Hematopoietic multipotent progenitor cell (in vitro differentiated cells): ENCODE measurements around the genes LETM1, C4orf48, MFSD10 and DOK7.

DNA sequence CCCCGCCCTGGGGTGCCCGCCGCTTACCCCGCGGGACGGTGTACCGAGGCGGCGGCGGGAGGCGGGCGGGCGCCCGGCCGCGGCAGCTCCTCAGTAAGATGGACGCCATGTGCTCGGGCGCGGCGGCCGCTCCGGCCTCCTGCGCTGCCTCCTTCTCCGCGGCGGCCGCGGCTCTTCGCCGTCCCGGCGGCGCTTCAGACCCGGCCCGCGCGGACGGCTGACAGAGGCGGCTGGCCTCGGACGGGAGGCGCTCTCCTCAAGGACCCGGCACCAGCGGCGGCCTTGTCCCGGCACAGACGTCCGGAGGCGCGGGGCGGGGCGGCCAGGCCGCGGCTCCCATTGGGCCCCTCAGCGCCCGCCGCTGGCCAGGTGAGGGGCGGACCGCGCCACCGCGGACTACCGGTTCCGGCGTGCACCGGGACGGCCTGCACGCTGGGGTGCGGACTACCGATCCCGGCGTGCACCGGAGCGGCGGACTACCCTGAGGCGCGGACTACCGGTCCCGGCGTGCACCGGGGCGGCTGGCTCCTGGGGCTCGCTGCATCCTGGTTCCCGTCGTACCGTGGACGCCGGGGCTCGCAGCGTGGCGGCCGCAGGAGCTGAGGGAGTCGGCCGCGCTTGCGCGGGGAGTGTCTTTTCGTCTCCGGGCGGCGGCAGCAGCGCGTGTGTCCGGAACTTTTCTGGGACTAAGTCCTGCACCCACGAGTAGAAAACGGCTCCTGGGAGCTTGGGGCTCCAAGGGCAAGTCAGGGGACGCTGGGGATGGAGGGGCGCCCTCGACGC lies at the start of gene LETM1:
TSS of gene LETM1 (minus strand) at position 315 of the 783 bp plus-strand sequence.
- CAGE, long polyA plus RNA = no peak

GRCh38 chr4:1856625-1857392 lies 853 bp upstream of the LETM1 start:
- CAGE, long polyA plus RNA = no peak

DNA sequence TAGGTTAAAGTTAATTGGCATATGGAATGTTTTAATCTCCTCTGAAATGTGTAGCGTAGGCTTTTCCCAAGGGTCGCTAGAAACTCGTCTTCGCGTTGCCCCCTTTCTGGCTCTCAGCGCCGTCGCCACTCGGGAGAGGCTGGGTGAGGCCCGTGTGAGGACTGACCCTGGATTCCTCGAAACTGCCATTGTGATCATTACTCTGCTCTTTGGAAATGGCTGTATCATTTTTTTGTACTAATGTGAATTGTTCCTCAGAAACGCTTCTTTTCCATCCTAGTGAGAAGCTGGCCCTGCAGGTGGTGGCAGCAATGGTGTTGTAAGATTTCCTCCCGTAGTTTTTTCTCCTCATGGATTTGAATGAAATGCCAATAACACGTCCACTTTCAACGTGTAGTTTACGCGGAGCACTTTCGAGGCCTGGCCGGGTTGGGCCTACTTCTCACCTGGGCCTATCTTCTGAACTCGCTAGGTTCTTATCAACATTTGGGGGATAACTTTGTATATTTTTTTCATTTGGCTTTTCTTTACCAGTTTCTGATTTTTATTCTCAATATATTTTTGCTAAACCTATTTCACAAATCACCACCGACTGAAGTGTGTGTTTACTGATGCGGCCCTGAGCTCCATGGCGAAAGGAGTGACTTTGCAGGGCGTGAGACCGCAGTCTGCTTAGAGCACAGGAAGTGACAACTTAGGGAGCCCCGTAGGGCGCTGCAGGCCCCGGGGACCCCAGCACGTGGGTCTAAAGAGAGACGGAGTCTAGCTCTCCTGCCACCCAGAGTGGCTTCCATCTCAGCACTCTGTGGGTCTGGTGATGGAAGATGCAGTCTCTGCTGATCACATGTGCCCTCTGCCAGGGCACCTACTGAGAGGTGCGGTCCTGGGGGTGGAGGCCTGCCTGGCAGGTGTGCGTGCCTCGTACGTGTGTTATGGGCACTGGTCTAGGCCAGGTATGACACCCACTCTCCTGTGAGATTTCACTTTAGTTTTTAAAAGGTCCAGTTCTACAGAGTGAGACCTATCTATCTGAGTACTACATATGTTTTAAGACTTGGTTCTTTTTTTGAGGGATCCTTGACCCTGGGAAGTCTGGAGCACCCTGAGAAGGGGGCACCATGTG lies 29.2 kb downstream of the NELFA start:
- CAGE, long polyA plus RNA = no peak

GRCh38 chr4:2041651-2042170 lies at the start of gene C4orf48:
TSS of gene C4orf48 (plus strand) at chr4:2041995.
- CAGE, long polyA plus RNA = start-site peak on the plus strand at chr4:2041995-2042061, 53 reads

DNA sequence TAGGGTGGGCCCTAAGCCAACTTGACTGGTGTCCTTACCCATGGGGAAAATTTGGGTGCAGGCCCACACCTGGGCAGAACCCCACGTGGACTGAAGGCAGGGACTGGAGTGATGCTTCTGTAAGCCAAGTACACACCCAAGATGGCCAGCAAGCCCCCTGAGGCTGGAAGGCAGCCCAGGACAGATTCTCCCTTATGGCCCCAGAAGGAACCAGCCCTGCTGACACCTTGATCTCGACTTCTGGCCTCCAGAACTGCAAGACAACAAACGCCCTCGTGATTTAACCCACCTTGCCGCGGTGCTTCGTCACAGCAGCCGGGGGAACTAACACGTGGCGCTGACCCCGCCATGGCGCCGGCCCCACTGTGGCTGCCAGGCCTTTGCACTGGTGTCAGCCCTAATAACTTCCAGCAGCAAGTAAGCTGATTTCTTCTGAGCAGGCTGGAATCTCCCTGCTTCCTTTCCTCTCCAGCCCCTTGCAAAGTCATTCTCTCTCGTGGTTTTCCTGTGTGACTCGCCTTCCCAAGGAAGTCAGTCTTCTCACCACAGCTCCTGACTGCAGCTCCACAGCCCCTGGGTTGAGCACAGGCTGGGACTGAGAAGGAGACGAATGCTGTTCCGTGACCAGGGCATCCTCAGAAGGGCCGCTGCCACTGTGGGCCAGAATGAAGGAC lies 23.3 kb upstream of the MXD4 start:
- CAGE, long polyA plus RNA = no peak

- CAGE, long polyA plus RNA = no peak
Measured at GRCh38 chr4:2333233-2333618, 71.3 kb upstream of the MXD4 start.

GRCh38 chr4:2353617-2354083 lies 64.8 kb downstream of the ZFYVE28 start:
- CAGE, long polyA plus RNA = no peak

DNA sequence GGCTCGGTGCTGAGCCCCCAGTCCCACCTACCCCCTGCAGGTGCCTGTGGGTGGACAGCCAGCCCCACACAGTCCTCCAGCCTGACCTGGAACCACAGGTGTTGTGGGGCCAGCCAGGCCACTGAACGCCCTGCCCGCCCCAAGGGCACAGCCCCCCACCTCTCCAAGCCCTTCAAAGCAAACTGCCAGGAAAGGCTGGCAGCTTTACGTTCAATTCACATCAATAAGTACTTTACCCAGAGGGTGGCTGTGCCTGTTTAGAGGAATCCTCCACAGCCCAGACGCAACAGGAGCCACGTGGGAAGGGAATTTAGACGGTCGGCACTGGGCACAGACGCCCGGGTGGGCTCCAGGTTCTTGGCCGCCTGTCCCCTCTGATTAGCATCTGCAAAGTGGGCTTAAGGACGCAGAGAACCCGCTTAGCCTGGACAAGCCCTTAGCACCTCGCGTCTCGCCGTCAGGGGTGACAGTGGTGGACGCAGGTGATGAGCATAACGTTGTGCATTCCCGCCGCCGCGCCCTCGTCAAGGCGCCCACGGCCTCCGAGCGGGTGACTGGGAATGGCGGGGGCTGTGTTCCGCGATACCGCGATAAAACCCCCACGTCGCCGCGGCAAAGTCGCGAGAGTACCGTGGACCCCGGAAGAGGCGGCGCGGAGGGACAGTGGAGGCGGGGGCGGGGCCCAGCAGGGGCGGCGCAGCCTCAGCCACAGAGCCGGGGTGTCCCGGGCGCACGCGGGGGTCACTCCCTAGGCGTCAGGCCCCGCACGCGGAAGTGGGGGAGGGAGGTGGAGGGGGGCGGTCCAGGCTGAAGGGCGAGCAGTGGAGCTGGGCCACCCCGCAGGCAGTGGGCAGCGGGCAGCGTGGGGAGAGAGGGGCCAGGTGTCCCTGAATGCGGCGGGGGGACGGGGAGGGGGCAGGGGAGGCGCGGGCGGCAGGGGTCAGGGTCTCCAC lies 53.9 kb downstream of the ZFYVE28 start:
- CAGE, long polyA plus RNA = no peak

DNA sequence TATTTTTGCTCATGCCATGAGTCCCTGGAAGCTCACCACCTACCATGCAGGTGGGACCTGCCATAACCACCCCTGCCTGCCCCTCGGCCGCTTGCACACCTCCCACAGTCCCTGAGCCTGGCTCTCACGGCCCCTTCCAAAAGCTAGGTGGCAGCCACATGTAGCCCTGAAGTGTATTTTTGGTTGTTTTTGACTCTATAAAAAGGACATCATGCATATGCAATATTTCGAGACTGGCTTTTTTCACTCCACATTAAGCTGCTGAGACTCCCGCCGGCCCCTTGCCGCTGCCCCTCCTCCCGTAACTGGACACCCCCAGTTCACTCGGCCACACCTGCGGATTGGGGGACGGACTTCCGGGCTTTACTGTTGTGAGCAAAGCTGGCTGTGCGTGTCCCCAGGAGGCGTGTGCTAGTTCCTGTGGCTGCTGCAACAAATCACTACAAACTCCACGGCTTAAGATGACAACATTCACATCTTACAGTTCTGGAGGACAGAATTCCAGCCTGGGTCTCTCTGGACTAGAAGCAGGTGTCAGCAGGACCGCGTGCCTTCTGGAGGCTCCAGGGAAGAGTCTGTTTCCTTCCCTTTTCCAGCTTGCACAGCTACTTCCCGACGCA lies 24.9 kb downstream of the ZFYVE28 start:
- CAGE, long polyA plus RNA = no peak

DNA sequence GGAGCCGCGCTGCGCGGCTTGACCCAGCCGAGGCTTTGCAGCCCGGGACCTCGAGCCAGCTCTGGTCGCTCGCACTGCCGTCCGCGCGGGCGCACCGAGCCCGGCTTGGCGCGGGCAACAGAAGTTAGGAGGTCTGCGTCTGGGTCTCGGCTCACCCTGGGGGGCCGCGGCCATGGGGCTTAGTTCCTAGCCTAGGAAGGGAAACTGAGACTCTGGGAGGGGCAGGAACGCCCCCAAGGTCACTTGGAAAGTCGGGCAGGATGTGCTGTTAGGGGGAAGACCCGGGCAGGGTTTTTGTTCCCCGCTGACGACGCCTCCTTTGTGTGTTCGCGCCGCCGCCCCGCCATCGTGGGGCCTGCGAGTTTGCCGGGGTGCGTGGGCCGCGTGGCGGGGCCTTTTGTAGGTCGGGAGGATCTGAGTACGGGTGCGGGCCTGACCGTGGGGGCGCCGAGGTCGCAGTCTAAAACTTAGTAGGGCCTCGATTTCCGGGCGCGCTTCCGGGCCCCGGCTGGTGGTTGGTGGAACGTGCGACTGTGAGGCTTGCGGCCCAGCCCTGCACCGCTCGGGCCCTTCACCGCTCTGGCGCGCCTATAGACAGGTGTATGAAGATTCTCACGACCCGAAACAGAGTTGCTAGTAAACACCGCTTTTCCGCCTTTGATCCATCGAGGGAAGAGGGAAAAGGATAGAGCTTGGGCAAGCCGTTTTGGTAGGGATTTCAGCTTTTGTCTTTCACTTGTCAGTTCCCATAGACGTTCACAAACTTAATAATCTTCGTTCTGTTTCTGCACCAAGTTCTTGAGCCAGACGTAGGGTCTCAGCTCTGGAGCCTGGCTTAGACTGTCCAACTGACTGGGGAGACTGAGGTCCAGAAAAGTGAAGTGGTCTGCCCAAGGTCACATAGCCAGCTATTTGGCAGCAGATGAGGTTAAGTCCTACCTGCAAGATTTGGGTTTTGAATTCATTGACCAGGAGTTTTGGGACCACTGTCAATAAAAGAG lies 728 bp downstream of the RNF4 start:
- CAGE, long polyA plus RNA = no peak

GRCh38 chr4:2485663-2486079 lies 16.8 kb downstream of the RNF4 start:
- CAGE, long polyA plus RNA = no peak

- CAGE, long polyA plus RNA = no peak
Measured at GRCh38 chr4:2800103-2800764, 7.3 kb downstream of the SH3BP2 start.

DNA sequence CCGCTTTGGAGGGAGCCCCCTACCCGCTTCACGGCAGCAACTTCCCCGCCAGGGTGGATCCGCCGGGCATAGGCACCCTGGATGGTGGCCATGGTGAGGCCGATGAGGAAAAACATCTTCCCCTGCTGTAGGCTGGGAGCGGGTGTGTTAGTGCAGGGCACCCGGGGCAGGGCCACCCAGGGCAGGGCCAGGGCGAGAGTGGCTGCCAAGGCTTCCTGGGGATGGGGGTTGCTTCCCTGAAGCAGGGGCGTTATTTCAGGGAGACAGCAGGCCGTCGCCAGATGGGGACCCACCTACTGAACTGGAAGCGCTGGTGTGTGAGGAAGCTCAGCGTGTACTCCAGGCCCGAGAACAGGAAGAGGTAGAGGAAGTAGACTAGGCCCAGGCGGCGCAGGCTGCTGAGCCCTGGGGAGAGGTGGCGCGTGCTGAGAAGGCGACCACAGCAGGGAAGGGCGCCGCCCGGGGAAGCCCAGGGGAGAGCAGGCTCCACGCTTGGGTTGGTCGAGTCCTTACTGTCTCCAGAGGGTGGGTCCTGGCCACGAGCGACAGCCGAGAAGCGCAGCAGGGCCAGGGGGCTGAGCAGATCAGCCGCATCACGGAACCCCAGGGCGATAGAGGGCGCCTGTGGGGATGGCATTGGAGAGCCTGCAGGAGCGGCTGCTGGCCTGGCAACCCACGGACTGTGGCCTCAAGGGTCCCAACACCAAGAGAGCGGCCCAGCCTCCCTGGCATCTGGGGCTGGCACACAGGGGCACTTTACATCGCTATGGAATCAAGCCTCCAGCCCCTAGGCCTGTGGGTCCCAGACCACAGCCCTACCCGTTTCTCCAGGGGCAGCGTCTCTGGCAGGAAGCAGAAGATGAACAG lies 2.9 kb downstream of the MFSD10 start:
- CAGE, long polyA plus RNA = no peak

- CAGE, long polyA plus RNA = start-site peak on the minus strand at chr4:2934781-2934827, 3,456 reads
Measured at GRCh38 chr4:2934705-2935064, at the start of gene MFSD10. TSS of gene MFSD10 (minus strand) at chr4:2934825.

DNA sequence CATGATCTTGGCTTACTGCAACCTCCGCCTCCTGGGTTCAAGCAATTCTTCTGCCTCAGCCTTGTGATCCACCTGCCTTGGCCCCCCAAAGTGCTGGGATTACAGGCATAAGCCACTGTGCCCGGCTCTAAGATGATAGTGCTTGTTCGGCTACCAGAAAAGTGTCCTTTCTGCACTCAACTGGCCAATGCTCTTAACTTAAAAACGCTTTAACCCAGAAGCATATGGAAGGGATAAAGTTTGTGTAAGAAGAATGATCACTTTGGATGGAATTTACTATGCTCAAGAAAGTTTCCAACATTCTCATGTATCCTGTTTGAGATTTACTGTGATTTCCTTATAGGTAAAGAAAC lies 26.1 kb downstream of the GRK4 start:
- CAGE, long polyA plus RNA = no peak

- CAGE, long polyA plus RNA = no peak
Measured at GRCh38 chr4:3106620-3107014, 32.1 kb downstream of the HTT start.

DNA sequence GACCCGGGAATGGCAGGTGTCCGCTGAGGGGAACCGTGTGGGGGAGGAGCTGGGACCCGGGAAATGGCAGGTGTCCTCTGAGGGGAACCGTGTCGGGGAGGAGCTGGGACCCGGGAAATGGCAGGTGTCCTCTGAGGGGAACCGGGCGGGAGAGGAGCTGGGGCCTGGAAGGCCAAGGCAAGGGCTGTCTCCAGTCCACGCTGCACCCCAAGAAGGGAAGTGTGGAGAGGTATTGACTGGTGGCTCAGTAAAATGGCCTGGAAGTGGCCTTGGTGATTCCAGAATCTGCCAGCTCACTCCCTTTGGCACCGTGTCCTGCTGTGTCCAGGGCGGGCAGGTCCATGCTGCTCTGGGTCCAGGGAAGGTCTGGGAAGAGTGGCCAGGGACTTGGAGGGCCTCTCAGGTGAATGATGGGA lies 17.4 kb downstream of the RGS12 start:
- CAGE, long polyA plus RNA = no peak

GRCh38 chr4:3386549-3386971 lies 55.2 kb upstream of the HGFAC start:
- CAGE, long polyA plus RNA = no peak

GRCh38 chr4:3462788-3463616 lies at the start of gene DOK7:
TSS of gene DOK7 (plus strand) at chr4:3463306.
- CAGE, long polyA plus RNA = no peak

DNA sequence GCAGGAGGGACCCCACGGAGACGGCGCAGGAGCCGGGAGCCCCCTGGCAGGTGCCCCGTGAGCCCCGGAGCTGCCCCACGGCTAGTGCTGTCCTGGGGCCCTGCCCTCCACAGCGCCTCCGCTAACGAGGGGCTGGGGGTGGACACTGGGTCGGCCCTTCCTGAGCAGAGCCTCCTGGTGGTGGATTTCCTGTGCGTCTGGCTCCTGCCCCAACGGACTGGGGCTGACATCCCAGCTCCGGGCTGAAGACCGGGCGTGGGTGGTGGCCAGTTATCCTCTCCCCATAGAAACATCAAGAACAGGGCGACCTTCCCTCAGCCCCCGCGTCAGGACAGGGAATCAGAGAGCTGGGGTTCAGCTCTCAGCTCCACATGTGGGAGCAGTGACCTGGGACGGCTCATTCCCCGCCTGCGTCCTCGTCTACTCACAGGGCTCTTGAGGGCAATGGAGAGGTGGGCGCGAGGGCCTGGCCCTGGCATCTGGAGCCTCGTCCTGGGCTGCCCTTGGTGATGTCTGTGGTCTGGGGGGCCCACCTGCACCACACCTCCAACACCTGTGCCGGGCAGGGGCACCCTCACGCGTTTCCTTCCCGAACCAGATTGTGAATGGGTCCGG lies 3.3 kb downstream of the DOK7 start:
- CAGE, long polyA plus RNA = no peak